Heart right ventricle (tissue), 2 donors: ENCODE data around the genes PSD2, PFDN1, ANKHD1 and PCDHA5.

- PRO-cap, 2 experiments, result no peak in any of the 2 experiments
Observed at GRCh38 chr5:139764130-139764731, 31.4 kb upstream of the PSD2 start.

GRCh38 chr5:139795208-139796397 lies at the start of gene PSD2:
PSD2 (plus strand) TSS chr5:139795808.
- PRO-cap, 2 experiments, result no peak in any of the 2 experiments

DNA sequence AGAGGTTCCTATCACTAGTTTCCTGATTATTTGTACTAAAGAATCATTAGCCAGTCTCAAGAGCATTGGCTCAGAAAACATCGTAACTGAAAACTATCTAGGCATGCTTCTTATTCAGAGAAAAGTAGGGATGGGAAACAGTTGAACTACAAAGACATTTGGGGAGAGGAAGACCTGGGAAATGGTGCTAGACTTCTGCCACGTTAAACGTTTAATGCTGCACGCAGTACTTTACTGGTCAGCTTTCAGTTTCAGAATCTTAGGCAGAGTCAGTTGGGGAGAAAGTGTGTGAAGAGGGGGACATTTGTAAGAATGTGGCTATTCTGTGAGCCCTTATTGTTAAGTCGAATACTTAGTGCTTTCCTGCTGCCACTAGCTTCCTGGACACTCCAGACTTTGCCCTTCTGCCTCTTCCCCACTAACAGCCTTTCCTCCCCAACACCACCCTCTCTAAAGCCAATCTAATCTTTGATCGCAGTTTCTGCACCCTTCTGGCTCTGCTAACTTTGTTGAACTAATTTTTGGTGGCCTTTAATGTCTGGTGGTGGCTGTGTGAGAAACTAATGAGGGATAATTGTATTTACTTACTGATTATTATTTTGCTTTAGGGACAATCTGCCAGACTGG lies 6.0 kb downstream of the CYSTM1 start:
- PRO-cap, 2 experiments, result no peak in any of the 2 experiments

GRCh38 chr5:140182821-140183063 lies 7.8 kb downstream of the CYSTM1 start:
- PRO-cap, 2 experiments, result no peak in any of the 2 experiments

- PRO-cap, 2 experiments, result no peak in any of the 2 experiments
Observed at GRCh38 chr5:140190503-140190852, 15.5 kb downstream of the CYSTM1 start.

DNA sequence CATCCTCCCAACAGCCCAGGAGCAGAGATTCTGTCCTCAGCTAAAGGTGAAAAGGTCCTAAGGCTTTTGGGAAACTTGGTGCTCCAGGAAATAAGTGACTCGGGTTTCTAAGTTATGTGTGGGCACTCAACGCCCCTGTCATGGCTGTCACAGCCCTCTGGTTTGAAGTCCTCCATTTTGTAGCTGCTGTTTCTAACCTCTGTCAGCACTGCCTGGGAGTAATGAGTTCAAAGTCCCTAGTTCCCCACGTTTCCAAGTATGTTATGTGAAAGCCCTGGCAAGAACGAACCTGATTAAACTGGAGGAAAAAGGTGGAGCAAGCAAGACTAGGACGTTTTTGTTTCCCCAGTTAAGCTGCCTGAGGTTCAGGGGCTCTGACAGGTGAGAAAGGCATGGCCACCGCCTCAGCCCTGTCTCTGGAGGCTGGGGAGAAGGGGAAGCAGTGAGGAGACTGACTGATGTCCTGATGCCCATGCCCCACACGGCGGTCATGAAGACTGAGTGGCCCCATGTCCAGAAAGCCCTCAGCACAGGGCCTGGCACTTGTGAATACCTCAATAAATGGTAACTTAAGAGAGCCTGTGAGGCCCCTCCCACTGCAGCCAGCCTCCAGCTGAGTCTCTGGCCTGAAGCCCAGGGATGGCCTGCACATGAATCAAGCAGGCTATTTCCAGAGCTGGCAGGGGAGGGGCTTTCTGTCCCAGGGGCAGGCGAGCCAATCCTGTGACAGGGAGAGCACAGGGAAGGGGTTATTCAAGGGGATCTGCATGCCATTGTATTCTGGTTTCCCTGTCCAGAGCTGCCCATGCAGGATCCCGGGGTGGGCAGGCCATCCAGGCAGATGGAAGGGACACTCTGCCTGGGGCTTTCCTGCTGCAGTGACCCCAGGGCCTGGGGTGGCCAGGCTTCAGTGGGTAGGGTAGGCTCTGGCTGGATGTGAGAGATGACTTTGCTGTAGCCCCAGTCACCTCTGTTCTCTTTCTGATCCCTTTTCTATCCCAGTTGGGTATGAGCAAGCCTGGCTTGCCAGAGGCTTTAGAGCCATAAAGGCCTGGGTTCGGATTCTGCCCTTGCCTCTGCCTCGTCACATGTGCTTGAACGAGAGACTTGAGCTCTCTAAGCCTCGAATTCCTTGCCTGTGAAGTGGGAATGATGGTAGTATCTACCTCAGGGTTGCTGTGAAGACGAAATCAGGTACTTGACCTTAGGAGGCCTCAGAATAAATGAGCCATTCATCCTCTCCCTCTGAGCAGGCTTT lies 61.6 kb downstream of the PFDN1 start:
- PRO-cap, 2 experiments, result peak in 2 of 2 experiments; most common plus-strand start position 783 of the sequence (in 1); most common minus-strand start position 545 of the sequence (in 1)

DNA sequence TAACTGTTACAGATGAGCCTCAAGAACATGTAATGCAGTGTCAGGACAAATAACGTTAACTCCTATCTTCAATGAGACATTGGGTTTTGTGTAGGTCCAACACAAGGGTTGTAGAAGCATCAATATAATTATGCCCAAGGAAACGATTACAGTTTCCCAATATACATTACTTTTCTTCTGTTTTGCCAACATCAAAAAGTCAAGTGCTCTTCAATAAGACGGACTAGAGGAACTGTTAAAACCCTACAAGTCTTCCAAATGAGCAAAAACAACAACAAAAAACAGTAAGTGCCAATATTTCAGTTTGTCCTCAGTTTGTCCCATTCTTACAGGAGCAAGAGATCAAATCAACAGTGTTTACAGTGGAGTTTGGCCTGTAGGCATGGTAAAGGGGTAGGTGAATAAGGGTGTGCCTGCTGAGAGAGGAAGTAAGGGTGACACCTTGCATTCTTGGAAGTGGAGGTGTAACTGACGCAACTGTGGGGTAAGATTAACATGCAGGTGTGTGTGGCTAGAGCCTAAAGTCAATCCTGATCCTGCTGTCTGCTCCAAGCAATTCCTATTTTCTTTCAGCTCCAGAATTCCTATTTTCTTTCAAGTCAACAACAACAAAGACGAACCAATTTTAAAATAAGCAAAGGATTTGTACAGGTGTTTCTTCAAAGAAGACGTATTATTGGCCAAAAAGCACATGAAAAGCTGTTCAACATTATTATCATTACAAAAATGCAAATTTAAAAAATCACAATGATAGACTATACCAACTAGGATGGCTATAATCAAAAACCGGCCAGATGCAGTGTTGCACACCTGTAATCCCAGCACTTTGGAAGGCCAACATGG lies 43.4 kb downstream of the PFDN1 start:
- PRO-cap, 2 experiments, result no peak in any of the 2 experiments

GRCh38 chr5:140302538-140303615 lies at the start of gene PFDN1:
PFDN1 (minus strand) TSS chr5:140303101.
- PRO-cap, 2 experiments, result peak in 2 of 2 experiments; most common plus-strand start chr5:140303160 (in 1); most common minus-strand start chr5:140303090 (in 2)

- PRO-cap, 2 experiments, result peak in 1 of 2 experiments; most common plus-strand start chr5:140344959 (in 1); most common minus-strand start chr5:140344805 (in 1)
Observed at GRCh38 chr5:140344475-140345588, 1.6 kb downstream of the HBEGF start.

GRCh38 chr5:140401196-140401974 lies at the start of gene ANKHD1:
ANKHD1 (plus strand) TSS chr5:140401833.
- PRO-cap, 2 experiments, result peak in 2 of 2 experiments; most common plus-strand start chr5:140401241 (in 2); most common minus-strand start chr5:140401497 (in 1)

DNA sequence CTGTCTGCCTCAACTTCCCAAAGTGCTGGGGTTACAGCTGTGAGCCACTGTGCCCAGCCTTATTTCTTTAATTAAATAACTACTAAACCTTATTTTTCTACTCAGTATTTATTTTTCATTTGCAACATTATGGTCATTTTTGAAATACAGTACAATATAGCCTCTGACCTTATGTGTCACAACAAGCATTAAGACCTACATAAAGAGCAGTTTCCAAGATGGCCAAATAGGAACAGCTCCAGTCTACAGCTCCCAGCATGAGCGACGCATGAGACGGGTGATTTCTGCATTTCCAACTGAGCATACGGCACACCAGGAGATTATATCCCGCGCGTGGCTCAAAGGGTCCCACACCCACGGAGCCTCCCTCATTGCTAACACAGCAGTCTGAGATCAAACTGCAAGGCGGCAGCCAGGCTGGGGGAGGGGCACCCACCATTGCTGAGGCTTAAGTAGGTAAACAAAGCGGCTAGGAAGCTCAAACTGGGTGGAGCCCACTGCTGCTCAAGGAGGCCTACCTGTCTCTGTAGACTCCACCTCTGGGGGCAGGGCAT lies 50.2 kb downstream of the ANKHD1 start:
- PRO-cap, 2 experiments, result no peak in any of the 2 experiments

DNA sequence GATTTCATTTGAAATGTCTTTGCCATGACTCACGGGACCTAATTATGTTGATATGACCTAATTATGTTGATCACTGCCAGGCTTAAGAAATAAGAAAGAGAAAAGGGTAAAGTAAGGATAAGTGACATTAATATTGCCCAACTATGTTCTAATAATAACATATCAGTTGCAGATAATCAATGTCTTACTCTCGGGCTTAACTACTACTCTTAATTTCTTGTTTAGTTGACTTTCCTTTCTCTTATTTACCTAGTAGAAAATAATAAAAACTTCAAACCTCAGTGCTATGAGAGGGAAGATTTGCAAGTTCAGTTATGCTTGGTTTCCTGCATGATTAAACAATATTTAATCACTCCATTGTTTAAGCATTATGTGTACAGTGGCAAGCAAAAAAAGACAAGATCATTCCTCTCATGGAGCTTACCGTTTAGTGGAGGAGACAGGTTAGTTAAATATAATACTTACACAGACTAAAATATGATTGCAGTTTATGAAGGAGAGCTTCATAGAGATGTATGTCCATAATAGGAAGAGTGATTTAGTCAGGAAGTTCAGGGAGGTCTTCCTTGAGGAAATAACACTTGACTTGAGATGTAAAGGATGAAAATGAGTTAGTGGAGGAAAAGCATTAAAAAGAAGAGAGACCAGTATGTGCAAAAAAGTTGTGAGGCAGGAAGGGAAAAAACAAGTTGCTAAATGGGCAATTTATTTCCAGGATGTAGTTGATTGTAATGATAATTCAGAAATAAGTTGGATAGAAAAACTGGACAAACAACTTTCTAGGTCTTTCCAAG lies 66.8 kb upstream of the EIF4EBP3 start:
- PRO-cap, 2 experiments, result no peak in any of the 2 experiments

DNA sequence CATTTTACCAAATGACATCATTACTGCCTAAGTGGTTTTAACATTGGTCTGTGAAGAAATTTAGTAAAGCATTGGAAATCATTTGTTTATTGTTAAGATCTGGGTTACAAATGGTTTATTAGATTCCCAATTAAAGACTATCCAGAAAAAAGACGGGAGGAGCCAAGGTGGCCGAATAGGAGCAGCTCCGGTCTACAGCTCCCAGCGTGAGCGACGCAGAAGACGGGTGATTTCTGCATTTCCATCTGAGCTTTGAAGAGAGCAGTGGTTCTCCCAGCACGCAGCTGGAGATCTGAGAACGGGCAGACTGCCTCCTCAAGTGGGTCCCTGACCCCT lies 32.2 kb upstream of the EIF4EBP3 start:
- PRO-cap, 2 experiments, result peak in 1 of 2 experiments; most common plus-strand start position 146 of the sequence (in 1)

GRCh38 chr5:140545951-140547363 lies 1.0 kb upstream of the EIF4EBP3 start:
- PRO-cap, 2 experiments, result peak in 1 of 2 experiments; most common plus-strand start chr5:140546690 (in 1)

DNA sequence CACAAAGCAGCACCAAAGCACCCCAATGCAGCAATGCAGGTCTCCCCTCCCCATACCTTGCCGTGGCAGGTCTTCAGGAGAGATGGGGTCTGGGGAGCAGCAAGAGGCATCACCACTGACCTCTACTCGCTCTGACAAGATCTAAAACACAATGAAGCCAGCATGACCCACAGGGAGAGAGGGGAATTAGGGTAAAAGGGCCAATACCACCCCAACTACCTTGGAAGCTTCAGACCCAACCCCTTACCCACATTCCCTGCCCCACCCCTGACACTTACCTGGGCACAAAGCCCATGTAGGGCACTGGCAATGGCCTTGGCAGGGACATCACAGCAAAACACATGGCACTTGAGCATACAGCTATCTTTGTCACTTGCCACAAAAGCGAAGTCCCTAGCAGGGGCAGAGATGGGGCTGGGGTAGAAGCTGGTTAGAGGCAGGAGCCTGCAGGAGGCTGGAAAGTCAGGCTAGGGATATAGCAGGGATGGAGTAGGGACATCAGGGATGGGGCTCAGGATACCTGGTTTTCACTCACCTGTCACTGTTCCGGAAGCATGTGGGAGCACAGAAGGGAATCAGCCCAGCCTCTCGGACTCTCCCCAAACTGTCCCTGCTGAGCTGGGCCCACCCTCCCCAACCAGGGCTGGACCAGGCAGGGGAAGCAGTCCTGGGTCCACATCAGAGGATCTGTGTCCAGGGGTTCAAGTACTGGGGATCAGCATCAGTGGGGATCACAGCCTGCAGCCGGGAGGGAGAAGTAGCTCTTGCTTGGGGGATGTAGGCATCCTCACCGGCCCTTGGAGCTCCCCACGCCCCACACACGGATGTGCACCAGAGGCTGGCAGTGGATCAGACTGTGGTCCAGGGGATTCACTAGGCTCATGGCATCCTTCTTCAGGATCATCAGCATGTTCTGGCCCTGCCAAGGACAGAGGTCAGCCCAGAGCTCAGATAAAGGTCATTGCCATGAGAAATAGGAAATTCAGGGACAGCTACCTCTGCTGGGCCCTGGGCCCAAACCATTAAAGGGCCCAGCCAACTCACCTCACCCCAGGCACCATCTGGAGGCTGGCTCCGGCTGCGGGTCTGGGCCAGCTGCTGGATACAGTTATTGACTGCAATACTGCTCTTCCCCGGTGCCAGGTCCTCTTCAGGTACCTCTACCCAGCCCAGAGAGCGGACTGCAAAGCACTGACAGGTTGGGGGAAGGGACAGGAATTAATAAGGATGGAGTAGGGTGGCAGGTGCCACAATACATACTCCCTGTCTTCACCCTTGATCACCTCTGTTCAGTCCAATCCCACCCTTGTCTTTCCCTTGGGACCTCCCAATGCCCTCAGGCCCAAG lies 2.6 kb downstream of the APBB3 start:
- PRO-cap, 2 experiments, result no peak in any of the 2 experiments

DNA sequence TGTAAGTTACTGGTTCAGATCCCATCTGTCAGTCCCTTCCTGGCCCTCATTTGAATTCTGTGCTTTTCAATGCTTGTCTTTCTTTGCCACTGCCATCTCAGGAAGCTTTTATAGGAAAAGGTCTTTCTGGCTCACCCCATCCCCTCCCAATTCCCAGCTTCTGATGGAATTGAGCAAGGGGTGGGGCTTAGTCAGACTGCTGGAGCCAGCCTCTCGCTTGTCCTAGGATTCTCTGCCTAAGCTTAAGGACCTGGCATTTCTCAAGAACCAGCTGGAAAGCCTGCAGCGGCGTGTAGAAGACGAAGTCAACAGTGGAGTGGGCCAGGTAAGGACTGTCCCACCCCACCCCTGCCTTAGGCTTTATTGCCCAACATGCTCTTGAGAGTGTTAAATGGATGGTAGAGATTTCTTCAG lies 1.0 kb downstream of the SLC35A4 start:
- PRO-cap, 2 experiments, result no peak in any of the 2 experiments

DNA sequence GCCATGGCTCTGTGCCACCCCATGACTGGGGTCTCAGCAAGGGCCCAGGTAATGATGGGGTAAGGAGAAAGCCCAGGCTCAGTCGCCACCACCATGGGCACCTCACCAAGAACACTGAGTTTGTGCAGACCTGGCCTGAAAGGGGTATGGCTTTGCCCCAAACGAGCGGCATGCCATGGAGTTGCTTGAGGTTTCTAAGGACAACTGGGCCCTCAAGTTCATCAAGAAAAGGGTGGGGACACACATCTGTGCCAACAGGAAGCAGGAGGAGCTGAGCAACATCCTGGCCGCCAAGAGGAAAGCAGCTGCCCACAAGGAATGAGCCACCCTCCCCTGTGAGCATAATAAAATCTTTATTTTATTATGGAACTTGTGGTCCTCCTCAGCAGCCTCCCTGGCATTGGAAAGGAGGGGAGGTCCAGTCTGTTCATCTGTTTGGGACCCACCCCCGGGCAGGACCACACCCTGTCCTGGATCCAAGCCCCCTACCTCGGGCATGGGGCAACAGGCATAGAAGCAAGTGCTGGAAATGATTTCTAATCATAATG lies 23.8 kb downstream of the CD14 start:
- PRO-cap, 2 experiments, result peak in 2 of 2 experiments; most common plus-strand start position 286 of the sequence (in 1); most common minus-strand start position 196 of the sequence (in 2)

- PRO-cap, 2 experiments, result no peak in any of the 2 experiments
Observed at GRCh38 chr5:140701248-140701545, 950 bp downstream of the ZMAT2 start.

- PRO-cap, 2 experiments, result no peak in any of the 2 experiments
Observed at GRCh38 chr5:140821499-140821691, at the start of gene PCDHA5. PCDHA5 (plus strand) TSS chr5:140821613.

- PRO-cap, 2 experiments, result no peak in any of the 2 experiments
Observed at GRCh38 chr5:140842947-140843287, 1.9 kb downstream of the PCDHA8 start.